ENCODE data around the gene IFNGR2.

DNA sequence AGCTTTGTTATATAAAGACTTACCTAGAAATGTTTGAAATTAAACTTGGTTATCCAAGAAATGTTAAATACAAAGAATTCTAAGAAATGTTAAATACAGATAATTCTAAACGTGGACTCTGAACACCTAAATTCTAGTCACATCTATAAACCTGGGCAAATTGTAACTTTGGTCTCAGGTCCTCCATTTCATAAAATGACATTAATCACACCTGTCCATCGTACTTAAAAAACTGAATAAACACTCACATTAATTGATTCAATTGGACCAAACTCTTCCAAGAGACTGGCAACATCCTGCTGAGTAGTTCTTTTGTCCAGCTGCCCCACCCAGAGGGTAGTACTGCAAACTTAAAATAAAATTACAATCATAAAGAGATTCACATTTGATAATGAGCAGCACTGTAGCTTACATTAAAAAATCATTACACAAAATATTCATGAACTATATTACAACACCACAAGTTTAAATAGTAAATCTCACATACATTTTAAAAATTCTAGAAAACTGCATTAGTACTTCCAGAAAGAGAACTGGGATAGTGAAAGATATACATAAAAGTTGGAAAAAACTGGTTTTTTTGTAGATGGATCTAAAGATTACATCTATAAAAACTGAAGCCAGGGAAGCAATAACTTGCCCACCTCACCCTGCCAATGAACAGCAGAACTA is 32.7 kb downstream of the SOD1 start:
- PRO-cap: no peak
- RAMPAGE, long total RNA: no peak

GRCh38 chr21:31873697-31873935 is 796 bp downstream of the HUNK start:
- PRO-cap: bidirectional peak, plus-strand start at chr21:31874079, minus-strand start at chr21:31873855
- RAMPAGE, long total RNA: no peak

DNA sequence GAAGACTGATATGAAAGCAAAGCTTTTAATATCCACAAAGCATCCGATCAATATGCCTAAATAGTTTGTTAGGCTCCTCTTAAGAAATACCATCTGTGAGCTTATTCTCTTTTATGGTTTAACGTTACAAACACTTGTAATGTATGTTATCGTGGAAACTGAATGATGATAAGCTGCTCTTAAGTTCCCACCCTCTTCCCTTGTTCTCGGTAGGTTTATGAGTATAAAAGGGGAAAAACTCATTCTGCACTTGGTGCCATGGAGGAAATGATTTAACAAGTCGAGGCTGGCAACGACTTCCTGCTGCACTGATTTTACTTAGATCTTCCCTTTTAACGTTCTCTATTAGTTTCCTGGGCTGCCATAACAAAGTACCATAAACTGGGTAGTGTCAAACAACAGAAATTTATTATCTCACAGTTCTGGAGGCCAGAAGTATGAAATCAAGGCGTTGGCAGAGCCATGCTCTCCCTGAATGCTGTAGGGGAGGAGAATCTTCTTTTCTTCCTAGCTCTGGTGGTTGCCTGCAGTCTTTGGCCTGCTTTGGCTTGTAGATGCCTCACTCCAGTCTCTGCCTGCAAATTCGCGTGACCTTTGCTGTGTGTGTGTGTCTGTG is 26.1 kb downstream of the HUNK start:
- PRO-cap: no peak
- RAMPAGE, long total RNA: no peak

- PRO-cap: no peak
- RAMPAGE, long total RNA: no peak
These were observed 27.7 kb downstream of the HUNK start for GRCh38 chr21:31900319-31901114.

- PRO-cap: no peak
- RAMPAGE, long total RNA: no peak
These were observed 16.9 kb downstream of the MRAP start for GRCh38 chr21:32315550-32315859.

DNA sequence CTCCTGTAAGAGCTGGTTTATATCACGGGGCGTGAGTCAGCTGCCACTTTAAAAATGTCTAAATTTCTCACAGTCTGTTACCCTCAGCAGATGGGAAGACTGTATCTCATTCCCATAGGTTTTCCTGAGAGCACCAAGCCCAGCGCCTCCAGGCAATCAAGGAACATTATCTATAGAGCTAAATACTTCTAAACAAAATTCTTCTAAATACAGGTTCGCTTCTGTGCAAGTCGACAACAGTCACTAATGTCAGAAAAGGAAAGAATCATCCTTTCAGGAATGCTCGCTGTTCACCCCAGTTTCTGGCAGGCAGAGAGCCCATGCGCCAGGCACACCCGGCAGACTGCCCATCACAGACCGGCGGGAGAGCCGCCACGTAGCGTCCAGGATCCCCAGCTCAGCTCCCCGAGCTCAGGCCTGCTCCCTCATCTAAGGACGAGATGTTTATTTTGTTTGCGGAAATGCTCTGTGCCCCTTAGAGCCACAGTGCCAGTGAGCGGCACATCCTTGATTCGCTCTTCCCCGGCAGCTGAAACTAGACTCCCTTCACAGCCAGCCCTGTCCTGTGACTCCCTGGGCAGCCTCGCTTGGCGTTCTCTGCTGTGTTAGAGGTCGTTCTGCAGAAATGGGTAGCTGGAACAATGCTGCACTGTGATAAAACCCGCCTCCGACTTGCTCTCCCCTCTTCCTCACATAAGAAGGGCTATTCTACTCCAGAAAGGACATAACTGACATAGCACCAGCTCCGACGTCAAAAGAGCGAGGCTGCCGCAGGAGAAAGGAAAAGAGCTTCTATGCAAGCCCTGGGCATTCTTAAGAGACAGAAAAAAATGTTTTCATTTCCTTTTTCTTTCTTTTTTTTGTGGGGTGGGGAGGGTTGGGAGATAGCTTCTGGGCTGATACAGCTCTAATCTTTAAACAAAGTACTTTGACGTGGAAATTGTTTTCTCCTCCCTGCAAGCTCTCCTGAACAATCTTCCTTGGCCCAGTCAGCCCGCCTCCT is 37.0 kb downstream of the MRAP start:
- PRO-cap: no peak
- RAMPAGE, long total RNA: no peak

- PRO-cap: no peak
- RAMPAGE, long total RNA: no peak
These were observed 38.2 kb downstream of the MRAP start for GRCh38 chr21:32336615-32337433.

DNA sequence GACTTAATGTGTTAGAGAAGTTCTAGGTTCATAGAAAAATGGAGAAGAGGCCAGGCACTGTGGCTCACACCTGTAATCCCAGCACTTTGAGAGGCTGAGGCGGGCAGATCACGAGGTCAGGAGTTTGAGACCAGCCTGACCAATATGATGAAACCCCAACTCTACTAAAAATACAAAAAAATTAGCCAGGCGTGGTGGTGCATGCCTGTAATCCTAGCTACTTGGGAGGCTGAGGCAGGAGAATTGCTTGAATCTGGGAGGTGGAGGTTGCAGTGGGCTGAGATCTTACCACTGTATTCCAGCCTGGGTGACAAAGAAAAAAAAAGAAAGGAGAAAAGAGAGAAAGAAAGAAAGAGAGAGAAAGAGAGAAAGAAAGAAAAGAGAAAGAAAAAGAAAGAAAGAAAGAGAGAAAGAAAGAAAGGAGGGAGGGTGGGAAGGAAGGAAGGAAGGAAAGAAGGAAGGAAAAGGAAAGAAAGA is 36.1 kb downstream of the EVA1C start:
- PRO-cap: no peak
- RAMPAGE, long total RNA: no peak

- PRO-cap: unidirectional peak, minus-strand start at chr21:32524596
- RAMPAGE, long total RNA: no peak
These were observed 61.2 kb downstream of the TCP10L start for GRCh38 chr21:32523786-32524878.

GRCh38 chr21:32602038-32602711 is 10.0 kb downstream of the CFAP298 start:
- PRO-cap: no peak
- RAMPAGE, long total RNA: no peak

DNA sequence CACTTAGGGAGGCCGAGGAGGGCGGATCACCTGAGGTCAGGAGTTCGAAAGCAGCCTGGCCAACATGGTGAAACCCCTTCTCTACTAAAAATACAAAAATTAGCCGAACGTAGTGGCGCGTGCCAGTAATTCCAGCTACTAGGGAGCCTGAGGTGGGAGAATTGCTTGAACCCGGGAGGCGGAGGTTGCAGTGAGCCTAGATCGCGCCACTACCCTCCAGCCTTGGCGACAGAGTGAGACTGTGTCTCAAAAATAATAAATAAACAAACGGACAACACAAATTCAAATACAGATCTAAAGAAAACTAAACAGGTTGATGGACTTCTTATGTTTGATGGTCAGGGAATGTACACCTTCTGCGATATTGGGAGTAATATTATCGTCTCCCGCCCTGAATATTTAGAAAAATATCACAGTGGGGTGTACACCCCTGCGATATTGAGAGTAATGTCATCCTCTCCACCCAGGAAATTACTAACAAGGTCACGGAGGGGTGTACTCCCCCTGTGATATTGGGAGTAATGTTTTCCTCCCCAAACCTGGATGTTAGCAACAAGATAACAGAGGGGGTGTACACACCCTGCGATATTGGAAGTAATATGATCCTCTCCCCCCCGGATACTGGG is 1.2 kb upstream of the CFAP298 start:
- PRO-cap: no peak
- RAMPAGE, long total RNA: no peak

GRCh38 chr21:33064419-33065003 is 5.4 kb upstream of the OLIG1 start:
- PRO-cap: no peak
- RAMPAGE, long total RNA: no peak

GRCh38 chr21:33198698-33199188 is 31.0 kb upstream of the IFNAR2 start:
- PRO-cap: no peak
- RAMPAGE, long total RNA: no peak

- PRO-cap: no peak
- RAMPAGE, long total RNA: no peak
These were observed 22.9 kb upstream of the IFNAR2 start for GRCh38 chr21:33206785-33207239.

- PRO-cap: bidirectional peak, plus-strand start at chr21:33230382, minus-strand start at chr21:33230305; bidirectional peak, plus-strand start at chr21:33230708, minus-strand start at chr21:33230628; bidirectional peak, plus-strand start at chr21:33230766, minus-strand start at chr21:33230840
- RAMPAGE, long total RNA: no peak
These were observed 591 bp downstream of the IFNAR2 start for GRCh38 chr21:33230260-33230797.

- PRO-cap: bidirectional peak, plus-strand start at chr21:33325514, minus-strand start at chr21:33325433
- RAMPAGE, long total RNA: no peak
These were observed 574 bp downstream of the IFNAR1 start for GRCh38 chr21:33325145-33325943.

- PRO-cap: bidirectional peak, plus-strand start at chr21:33403455, minus-strand start at chr21:33403464
- RAMPAGE, long total RNA: no peak
These were observed at the start of gene IFNGR2 for GRCh38 chr21:33403352-33403954. TSS of gene IFNGR2 (plus strand) at chr21:33403413.

- PRO-cap: no peak
- RAMPAGE, long total RNA: no peak
These were observed 23.8 kb downstream of the IFNGR2 start for GRCh38 chr21:33426637-33427726.

GRCh38 chr21:33441824-33442665 is 37.7 kb downstream of the TMEM50B start:
- PRO-cap: no peak
- RAMPAGE, long total RNA: no peak

DNA sequence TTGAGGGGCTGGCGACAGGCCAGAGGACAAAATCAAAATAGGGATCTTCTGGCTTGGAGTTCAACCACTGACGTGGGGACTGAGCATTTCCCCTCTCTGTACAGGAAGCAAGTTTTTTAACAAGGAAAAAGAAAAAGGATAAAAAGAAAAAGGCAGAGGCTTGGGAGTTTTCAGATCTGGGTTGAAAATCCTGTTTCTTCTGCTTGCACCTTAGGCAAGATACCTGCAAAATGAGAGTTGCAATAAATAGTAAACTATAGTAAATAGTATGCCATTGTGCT is 457 bp upstream of the DNAJC28 start:
- PRO-cap: no peak
- RAMPAGE, long total RNA: no peak

Data from GM23338 (cell line).